Placental epithelial cell (primary cell): ENCODE measurements around a stretch of chr1.

- CAGE, long polyA plus RNA: no peak
Observed at GRCh38 chr1:207919738-207920330, 8.9 kb upstream of the CD34 start.

- CAGE, long polyA plus RNA: no peak
Observed at GRCh38 chr1:207925073-207925755, 14.3 kb upstream of the CD34 start.

GRCh38 chr1:207963247-207964277, 52.6 kb upstream of the CD34 start:
- CAGE, long polyA plus RNA: no peak

GRCh38 chr1:208094068-208094766, 150.0 kb downstream of the PLXNA2 start:
- CAGE, long polyA plus RNA: no peak

DNA sequence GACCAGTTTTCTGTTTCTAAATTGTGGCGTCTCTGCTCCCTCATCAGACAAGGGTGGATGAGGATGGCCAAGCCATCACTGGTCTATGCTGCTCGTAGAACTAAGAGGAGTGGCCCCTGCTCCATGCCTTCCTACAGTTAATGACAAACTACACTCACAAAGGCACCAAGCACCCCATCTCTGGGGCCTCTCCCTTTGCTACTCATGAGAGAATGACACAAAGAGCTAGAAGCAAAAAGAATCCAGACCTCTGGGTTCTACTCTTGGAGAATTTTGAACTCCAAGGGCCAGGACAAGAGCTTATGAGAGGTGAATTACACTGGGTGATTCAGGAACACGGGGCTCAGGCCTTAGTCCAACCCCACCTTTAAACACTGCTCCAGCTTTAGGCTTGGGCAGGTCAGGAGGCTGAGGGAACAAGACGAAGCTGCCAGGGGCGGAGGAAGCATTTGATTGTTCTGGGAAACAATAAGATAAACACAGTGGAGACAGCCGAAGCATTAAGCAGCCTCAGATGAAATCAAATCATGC, 93.5 kb downstream of the PLXNA2 start:
- CAGE, long polyA plus RNA: no peak

DNA sequence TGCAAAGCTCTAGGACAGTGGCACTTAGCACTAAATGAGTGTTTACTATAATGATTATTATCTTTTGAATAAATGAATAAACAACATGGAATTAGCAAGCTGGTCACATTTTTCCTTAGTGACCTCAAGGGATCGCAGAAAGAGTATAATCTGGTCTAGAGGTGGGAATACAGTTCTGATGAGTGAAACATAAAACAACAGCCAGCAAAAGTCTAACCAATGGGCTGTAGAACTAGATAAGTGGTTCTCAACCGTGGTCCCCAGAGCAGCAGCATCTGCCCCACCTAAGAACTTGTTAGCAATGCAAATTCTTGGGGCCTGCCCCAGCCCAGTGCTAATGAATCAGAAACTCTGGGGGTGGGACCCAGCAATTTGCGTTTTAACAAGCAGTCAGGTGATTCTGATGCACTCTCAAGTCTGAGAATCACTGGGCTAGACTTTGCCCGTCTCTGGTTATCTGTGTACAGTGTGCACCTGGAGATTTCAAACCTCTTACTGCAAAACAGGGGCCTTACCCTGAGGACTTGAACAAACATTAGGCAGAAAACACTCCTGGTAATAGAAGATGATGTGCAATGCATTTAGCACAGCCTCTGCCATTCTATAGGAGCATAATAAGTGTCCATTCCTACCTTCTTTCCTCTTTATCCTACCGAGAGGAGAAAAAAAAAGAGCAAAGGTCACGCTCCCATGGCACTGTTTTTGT, 66.6 kb downstream of the PLXNA2 start:
- CAGE, long polyA plus RNA: no peak

DNA sequence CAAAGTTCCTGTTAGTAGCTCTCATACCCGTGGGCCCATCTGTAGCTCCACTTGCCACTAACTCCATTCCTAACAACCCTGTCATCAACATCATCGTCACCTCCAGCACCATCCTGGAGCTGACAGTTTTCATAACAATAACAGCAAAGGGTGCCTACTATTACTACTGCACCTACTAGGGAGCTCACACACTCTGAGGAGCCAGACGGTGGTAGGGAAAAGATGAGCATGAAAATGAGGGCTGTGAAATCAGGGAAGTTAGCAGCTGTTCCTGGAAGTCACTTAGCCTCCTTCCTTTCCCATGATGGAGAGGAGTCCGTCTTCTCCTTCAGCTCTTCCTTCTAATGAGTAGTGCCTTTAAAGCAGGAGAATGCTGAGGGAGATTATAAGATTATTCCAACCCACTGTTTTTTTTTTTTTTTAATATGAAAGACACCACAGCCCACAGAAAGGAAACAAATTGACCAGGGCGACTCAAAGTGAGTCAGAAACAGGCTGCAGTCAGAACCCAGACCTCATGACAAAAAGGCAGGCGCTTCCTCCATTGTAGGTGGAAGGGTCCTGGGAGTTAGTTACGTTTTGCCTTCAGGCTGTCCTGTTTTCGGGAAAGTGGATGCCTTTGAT, 21.2 kb downstream of the PLXNA2 start:
- CAGE, long polyA plus RNA: no peak

DNA sequence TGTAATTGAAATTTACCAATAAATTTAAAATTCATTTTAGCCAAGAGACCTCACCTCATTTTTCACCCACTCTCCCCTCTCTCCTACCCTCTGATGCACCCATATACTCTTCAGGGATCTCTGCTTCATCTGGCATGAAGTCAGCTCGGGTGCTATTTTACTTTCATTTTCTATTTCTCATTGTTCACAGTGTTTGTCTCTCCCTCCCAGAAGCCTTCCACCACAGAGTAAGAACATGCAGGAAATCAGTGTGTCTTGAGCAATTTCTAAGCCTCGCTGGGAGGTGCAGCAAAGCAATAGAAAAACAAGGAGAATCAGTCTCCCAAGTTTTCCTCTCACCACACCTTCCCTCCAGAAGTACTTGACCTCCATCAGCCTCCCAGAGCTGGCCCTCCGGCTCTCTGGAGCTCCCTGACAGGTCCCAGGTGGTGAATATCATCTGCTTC, 594.8 kb upstream of the CAMK1G start:
- CAGE, long polyA plus RNA: no peak

DNA sequence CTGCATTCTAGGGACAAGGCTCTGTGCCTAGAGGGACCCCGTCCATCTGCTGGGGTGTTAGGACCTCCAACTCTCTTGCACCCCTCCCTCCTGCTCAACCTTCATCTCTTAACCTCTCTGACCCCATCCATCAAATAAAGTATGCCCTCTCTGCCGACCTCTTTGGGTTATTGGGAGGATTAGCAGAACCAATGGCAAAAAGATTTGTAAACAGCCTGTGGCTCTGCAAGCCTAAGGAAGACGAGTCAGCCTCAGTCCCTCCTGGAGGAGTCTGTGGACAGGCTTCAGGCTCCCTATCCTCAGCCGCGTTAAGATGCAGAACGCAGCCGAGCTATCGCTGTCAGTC, 545 bp downstream of the CAMK1G start:
- CAGE, long polyA plus RNA: no peak

DNA sequence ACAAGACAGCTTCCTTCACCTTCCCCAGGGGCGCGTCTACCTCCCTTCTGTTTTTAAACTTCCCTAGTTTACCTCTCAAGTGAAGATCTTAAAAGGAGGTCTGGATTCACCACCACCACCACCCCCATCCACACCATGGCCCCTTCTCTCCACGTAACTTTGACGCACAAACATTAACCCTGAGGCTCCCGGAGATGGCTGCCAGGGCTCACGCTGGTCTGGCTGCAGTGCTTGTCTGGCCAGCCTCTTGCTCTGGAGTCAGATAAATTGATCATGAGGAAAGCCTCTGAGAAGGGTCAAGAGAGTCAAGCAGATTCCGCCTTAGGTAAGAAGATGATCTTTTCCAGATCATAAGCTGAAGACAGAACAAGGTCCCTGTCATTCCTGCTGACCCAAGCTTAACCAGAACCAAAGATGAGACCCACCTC, 932 bp downstream of the CAMK1G start:
- CAGE, long polyA plus RNA: no peak

- CAGE, long polyA plus RNA: no peak
Observed at GRCh38 chr1:209624871-209625679, 27.1 kb downstream of the LAMB3 start.

- CAGE, long polyA plus RNA: no peak
Observed at GRCh38 chr1:209719933-209720965, 15.6 kb downstream of the HSD11B1 start.

DNA sequence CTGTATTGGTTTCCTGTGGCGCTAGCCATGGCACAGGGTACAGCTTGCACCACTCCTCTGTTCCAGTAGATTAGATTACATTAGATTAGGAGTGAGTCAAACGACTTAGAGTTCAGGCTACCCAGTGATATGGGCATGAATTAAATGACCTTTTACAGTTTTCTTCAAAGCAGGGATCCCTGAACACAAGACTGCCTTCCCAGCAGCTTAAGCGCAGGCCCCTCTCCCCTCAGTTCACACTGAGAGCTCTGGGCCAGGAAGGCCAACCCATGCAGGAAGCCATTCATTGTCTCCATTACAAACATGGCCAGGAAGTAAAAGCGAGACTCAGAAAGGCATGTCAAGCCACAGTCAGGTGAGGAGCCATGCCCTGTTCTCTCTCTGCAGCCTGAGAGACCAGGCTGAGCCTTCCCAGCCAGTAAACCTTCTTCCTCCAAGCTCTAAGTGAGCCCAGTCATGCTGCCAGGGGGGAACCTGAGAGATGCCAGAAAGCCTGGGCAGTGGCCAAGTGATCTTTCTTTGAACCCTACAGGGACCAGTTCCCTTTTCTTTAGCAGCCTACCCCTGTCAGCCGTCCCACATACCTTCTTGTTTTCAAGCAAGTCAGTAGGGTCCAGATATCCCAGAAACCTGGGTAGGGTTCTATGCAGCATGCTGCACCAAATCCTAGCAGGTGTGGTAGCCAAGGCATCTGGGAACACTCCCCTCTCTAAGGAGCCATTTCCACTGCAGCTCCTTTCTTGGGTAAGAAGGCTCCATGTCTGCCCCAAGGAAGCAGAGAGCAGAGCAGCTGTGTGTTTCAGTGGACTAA, 813 bp downstream of the TRAF3IP3 start:
- CAGE, long polyA plus RNA: no peak

- CAGE, long polyA plus RNA: no peak
Observed at GRCh38 chr1:209791772-209792277, 7.5 kb upstream of the C1orf74 start.

- CAGE, long polyA plus RNA: no peak
Observed at GRCh38 chr1:209825458-209826554, 2.0 kb upstream of the UTP25 start.

GRCh38 chr1:209875410-209876021, 47.7 kb downstream of the UTP25 start:
- CAGE, long polyA plus RNA: no peak

- CAGE, long polyA plus RNA: no peak
Observed at GRCh38 chr1:210987914-210988325, 146.0 kb downstream of the KCNH1 start.

GRCh38 chr1:211256978-211257758, 2.0 kb upstream of the RCOR3 start:
- CAGE, long polyA plus RNA: no peak

GRCh38 chr1:211372145-211372971, 45.7 kb downstream of the TRAF5 start:
- CAGE, long polyA plus RNA: no peak

- CAGE, long polyA plus RNA: no peak
Observed at GRCh38 chr1:211547873-211548537, 31.0 kb downstream of the SLC30A1 start.